ENCODE measurements around a stretch of chr3.

- PRO-cap = no peak
Measured at GRCh38 chr3:12926570-12927076, 85.3 kb upstream of the RPL32 start.

GRCh38 chr3:12956035-12956669 is 114.8 kb upstream of the RPL32 start:
- PRO-cap = no peak

DNA sequence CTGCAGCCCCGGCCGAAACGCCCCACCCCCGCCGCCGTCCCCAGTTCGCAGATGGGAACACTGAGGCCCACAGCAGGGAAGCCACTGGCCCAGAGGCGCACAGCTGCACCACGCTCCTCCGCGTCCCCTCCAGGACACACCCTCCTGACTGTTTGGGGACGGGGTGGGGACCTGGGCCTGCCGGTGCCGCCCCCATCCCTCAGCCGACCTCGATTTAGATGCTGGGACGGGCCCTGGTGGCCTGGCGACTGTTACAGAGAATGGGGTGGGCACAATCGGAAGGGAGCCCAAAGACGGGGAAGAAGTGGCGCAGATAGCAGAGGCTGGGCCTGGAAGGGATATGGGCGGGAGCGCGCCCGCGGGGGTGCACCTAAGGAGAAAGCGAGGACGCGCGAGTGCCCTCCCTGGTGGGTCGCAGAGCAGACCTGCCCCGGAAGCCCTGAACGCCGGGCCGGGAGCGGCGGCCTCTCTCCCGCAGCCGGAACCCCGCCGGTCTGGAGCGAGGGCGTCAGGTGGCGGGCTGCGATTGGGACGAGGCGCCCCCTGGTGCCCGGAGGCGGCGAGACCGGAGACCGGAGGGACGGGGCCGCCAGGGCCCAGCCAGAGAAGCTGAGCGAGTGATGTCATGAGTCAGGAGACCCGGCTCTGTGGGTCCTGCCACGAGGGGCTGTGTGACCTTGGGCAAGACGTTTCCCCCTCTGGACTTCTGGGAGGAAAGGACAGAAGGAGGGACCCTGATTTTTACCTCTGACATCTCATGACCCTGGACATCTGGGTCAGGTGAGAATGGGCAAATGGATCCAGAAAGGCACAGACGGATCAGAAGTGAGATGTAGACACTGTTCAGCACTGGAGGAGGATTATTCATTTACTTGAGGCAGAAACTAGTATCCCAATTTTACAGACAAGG is 78.4 kb downstream of the IQSEC1 start:
- PRO-cap = no peak

DNA sequence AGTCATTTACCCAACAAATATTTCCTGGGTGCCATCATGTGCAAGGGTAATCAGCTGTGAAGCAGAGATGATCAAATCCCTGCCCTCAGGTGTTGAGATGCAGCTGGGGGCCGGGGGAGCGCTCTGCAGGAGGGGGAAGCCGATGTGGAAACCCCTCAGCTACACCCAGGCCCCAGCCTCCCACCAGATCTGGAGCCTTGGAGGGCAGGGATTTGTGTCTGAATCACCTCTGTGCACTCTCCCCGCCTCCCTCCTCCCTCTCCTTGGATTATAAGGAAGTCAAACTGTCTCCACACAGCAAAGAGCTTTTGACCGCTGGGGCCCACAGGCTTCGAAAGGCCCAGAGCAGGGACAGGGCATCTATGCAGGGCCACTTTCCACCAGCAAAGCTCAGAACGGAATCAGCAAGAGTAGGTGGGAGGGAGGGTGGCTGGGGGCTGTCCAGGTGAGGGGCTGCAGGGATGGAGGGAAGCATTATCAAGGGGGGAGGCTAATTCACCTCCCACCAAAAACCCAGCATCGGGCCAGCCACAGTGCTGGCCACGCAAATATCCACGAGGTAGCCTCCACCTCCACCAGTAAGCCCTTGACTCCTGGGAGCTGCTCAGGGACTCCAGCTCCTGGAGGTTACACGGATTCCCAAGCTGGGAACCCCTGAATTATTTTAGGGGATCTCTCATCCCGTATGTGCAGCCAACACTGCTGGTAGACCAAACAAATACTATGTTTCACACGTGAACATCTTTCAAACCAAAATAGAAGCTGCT is 68.8 kb downstream of the IQSEC1 start:
- PRO-cap = no peak

GRCh38 chr3:13144066-13144816 is 71.0 kb upstream of the IQSEC1 start:
- PRO-cap = no peak

DNA sequence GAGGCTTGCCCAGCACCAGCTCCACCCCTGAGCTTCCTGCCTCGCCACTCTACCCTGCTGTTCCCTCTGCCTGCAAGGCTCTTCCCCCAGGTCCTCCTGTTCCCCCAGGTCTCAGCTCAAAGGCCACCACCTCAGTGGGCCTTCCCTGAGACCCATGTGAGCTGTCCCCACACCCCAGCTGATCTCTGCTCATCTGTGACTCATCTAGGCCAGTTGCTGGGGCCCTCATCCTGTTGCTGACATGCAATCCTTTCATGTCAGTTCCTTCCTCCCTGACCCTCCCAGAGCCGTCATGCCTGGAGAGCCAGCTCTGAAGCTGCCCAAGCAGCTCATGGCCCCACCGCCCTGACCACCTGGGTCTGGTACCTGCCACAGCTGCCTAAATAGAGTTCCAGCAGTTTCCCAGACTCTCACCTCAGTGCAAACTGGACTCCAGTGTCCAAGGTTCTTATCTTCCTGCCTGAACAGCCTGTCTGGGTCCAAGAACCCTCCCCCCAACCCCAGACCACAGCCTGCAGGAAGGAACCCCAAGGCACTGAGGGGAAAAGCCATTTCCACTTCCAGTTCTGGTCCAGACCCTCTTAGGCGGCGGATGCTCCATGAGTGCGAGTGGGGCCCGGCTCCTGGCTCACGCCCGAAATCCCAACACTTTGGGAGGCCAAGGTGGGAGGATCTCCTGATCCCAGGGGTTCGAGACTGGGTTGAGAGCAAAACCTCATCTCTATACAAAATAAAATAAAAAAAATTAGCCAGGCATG is 116.6 kb upstream of the IQSEC1 start:
- PRO-cap = no peak

DNA sequence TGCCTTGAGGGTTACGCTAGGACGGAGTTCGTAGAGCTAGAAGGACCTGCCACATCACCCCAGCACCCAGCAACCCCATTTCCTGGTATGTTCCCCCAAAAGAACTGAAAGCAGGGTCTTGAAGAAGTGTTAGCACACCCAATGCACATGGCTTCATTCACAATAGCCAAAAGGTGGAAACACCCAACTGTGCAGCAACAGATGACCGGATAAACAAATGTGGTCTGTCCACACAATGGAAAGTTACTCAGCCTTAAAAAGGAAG is 157.7 kb downstream of the NUP210 start:
- PRO-cap = no peak

- PRO-cap = no peak
Measured at GRCh38 chr3:13281121-13282307, 138.6 kb downstream of the NUP210 start.

GRCh38 chr3:13301323-13301827 is 118.7 kb downstream of the NUP210 start:
- PRO-cap = no peak

DNA sequence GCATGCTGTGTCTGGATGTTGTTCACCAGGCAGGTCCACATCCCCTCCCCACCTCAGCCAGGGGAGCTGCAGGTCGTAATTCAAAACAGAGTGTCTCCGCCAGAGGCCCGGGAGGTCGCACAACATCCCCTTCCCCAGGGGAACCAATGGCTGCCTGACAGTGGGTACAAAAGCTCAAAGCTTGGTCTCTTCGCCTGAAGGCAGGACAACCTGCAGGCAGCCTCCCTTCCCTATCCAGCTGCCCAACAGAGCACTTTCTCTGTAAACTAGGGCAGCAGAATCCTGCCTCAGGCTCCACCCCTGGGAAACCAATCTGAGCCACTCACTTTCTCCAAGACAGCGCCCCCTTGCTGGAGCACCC is 3.9 kb downstream of the NUP210 start:
- PRO-cap = no peak

DNA sequence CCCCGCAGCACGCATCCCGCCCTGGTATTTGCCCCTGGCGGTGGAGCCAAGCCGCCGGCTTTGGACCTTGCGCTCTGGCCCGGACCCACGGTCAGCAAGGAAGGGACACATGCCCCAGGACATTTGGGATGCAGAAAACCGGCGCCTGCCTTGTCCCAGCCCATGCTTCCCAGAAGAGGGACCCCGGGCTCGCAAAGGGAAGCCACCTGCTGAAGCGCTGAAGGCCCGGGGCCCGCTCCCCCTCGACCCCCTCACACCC is 364 bp upstream of the NUP210 start:
- PRO-cap = no peak

- PRO-cap = bidirectional peak, plus-strand start at chr3:13452106, minus-strand start at chr3:13451787
Measured at GRCh38 chr3:13451531-13452382, 28.3 kb upstream of the HDAC11 start.

DNA sequence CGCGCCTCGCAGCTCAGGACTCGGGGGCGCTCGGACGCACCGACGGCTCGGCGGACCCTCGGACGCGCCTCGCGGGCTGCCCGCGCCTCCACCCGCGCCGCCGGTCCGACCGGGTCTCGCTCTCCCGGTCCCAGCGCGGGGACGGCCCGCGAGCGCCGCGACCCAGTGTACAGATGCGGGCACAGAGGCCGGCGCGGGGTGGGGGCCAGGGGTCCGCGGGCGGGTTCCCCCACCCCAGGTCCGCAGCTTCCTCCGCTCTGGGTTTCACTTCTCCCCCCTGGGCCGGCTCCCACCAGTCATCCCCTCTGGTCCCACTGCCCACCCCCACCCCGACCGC is 297 bp downstream of the FBLN2 start:
- PRO-cap = no peak

DNA sequence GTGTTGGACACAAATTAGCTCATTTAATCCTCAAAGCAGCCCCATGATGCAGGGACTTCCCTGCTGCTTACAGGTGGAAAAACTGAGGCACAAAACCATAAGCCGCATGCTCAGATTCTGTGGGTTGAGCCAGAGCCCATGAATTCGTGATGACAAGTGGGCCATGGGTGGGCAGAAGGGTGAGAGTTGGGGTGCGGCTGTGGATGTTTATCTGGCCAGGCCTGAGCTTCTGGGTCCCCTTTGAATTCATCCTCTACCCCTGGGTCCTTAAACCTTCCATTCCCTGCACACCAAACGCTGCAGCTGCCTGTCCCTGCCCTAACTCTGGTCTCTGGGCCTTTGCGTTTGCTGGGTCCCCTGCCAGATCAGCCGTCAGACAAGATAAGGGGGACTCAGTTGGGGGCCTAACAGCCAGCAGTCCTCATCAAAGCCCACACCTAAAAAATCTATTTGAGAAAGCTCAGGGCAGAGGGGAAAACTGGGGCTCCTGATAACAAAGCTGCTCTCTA is 26.3 kb downstream of the FBLN2 start:
- PRO-cap = no peak

DNA sequence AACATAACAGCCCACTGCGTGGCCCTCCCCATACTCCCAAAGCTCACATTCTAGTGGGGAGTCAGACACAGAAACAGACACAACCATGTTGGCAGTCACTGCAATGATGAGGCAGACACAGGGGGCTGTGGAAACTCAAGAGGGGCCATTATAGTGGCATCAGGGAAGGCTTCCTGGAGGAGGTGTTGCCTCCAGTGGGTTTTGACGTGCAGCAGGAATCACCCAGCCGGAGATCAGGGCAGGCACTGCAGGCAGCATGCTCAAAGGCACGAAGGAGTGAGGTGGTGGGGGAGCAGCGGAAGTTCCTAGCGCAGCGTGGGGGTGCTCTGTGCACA is 101.2 kb downstream of the FBLN2 start:
- PRO-cap = no peak

- PRO-cap = no peak
Measured at GRCh38 chr3:14137451-14138011, 12.7 kb downstream of the TMEM43 start.

- PRO-cap = bidirectional peak, plus-strand start at chr3:14402621, minus-strand start at chr3:14402467
Measured at GRCh38 chr3:14402110-14402519, 291 bp upstream of the SLC6A6 start.

GRCh38 chr3:14405865-14406370 is 3.5 kb downstream of the SLC6A6 start:
- PRO-cap = no peak

GRCh38 chr3:14429207-14429767 is 26.9 kb downstream of the SLC6A6 start:
- PRO-cap = no peak

- PRO-cap = no peak
Measured at GRCh38 chr3:14435277-14435897, 33.0 kb downstream of the SLC6A6 start.